Peripheral blood mononuclear cell (primary cell): ENCODE measurements around a stretch of chr14.

- PRO-cap, 8 experiments, result peak in 5 of 8 experiments; most common plus-strand start chr14:50062888 (in 2); most common minus-strand start chr14:50062654 (in 3)
Measured at GRCh38 chr14:50062532-50063159, 53.7 kb downstream of the VCPKMT start.

- PRO-cap, 8 experiments, result peak in 8 of 8 experiments; most common plus-strand start chr14:50083395 (in 5); most common minus-strand start chr14:50083212 (in 8)
Measured at GRCh38 chr14:50083011-50083891, 33.1 kb downstream of the VCPKMT start.

- PRO-cap, 8 experiments, result no peak in any of the 8 experiments
Measured at GRCh38 chr14:50122235-50122625, 5.9 kb upstream of the VCPKMT start.

DNA sequence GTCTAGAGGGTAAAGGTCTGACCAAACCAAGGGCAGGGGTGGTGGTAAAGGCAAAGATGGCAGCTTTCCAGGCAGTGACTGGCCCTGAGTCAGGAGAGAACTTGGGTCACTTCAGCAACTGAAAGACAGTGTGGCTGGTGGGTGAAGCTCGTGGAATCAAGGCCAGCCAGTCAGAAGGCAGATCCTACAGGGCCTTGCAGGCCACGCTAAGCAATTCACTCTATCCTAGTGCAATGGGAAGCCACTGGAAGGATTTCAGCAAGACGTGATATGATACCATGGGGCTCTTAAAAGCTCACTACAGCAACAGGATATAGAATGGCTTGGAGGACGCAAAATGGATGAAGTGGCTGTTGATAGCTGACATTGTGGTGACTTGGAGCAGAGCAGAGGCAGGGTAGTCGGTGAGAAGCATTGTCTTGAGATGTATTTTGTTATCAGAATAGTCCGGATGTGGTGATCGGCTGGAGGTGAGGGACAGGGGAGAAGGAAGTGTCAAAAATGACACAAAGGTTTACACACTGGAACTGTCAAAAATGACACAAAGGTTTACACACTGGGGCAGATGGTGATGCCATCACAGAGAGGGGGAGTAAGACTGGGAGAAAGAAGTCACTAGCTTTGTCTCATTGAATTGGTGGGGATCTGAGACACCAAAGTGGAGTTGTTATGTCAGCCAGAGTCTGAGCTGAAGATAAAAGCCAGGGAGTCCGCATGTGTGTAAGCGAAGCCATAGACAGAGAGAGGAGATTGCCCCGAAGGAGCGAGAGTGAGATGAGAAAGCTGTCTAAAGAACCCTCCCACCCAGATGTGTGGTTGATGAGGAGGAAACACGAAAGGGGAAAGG lies 30.2 kb downstream of the CDKL1 start:
- PRO-cap, 8 experiments, result no peak in any of the 8 experiments

GRCh38 chr14:50635115-50635509 lies 33.0 kb downstream of the SAV1 start:
- PRO-cap, 8 experiments, result no peak in any of the 8 experiments

DNA sequence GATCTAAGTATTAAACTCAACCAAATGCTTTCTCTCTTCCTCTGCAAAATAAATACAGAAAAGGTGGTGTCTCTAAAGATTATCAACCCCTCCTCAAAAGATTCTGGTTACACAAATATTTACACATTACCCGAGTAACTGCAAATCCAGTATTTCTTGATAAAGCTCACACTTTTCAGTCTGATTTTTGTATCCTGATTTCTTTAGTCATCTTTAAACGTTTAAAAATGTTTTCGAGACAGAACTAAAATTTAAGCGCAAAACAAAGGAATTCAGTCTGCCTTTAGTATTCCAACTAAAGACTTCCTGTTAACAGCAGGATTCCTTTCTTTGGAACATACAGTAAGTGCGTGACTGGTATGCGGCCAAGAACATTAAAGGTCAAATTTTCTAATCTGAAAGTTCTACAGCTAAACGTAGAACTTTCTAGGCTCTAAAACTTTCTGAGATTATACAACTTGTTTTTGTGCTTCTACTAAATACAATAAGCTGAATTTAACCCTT lies 10.0 kb downstream of the SAV1 start:
- PRO-cap, 8 experiments, result no peak in any of the 8 experiments

- PRO-cap, 8 experiments, result peak in 1 of 8 experiments; most common minus-strand start chr14:50803857 (in 1)
Measured at GRCh38 chr14:50803806-50804102, 27.2 kb downstream of the NIN start.

GRCh38 chr14:50860577-50861115 lies 11.2 kb upstream of the ABHD12B start:
- PRO-cap, 8 experiments, result no peak in any of the 8 experiments

- PRO-cap, 8 experiments, result no peak in any of the 8 experiments
Measured at GRCh38 chr14:50896524-50896888, 24.7 kb downstream of the ABHD12B start.

- PRO-cap, 8 experiments, result no peak in any of the 8 experiments
Measured at GRCh38 chr14:51004458-51004893, 60.2 kb upstream of the PYGL start.

- PRO-cap, 8 experiments, result no peak in any of the 8 experiments
Measured at GRCh38 chr14:51029301-51029571, 65.7 kb downstream of the TRIM9 start.

DNA sequence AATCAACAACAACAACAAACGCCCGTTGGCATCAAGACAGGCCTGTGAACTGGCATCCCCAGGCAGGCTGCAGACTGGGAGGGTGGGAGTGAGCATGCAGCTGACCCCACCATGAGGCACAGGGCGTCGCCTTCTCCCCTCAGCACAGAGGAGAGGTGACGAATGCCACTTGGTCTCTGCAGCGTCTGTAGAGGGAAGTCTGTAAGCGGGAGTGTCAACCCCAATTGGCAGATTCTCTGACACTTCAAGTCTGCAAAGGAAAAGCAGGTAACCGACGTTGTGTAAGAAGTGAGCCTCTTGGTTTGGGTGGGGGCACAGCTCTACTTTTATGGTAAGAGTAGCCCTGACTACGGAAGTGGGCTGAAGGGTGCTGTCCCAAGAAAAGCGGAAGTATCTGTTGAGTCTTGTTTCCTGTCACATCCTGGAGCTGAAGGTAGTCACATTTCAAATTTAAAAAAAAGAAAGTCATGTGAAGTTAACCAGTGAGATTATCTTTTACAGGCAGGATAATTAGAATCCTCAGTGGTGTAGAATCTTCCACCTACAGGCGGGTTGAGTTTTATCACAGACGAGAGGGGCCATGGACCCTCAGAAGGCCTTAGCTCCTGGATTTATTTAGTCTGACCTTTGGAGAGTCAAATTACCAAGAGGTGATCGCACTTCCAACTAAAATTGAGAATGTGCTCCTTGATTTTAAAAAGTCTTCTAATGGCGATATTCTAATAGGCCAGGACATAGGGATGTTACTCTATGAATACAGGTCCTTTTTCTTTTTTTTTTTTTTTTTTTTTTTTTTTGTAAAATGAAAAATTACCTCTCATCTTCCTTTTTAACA lies 13.1 kb upstream of the GNG2 start:
- PRO-cap, 8 experiments, result peak in 8 of 8 experiments; most common plus-strand start position 288 of the sequence (in 2); most common minus-strand start position 164 of the sequence (in 5)

DNA sequence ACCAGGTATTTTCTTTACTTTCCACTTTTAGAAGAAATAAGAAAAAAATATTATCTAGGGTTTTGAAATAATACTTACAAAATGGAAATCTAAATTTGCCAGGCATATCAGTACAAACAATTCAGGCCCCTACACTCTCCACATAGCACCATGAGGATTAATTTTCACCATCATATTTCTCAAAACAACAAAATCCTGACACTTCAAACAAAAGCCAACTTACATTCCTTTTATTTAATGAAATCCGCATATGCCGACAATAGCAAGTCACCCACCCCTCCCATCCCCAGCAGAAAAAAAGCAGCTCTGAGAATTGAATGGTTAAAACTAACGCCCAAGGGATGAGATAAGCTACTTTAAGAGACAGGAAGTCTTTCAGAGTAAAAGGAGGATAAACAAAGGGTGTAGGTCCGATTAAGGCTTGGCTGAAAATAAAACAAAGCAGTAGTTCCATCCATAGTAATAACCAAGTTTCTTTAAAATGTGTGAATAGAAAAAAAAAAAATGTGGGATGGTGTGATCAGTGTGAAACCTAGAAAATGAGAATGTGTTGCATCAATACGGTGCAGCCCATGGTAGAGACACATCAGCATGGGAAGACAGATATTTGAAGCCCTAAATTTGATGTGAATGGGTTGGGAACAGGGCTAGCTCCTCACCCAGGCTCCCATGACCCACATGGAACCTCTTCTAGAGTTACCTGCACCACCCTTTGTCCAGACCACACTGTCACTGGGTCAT lies 31.6 kb downstream of the RTRAF start:
- PRO-cap, 8 experiments, result no peak in any of the 8 experiments

- PRO-cap, 8 experiments, result no peak in any of the 8 experiments
Measured at GRCh38 chr14:52642291-52643330, 52.7 kb downstream of the ERO1A start.

GRCh38 chr14:52771336-52771948 lies 20.0 kb downstream of the GNPNAT1 start:
- PRO-cap, 8 experiments, result no peak in any of the 8 experiments

GRCh38 chr14:52790828-52791124 lies 631 bp downstream of the GNPNAT1 start:
- PRO-cap, 8 experiments, result no peak in any of the 8 experiments

- PRO-cap, 8 experiments, result peak in 1 of 8 experiments; most common minus-strand start chr14:53131875 (in 1)
Measured at GRCh38 chr14:53131781-53132401, 21.2 kb downstream of the DDHD1 start.

DNA sequence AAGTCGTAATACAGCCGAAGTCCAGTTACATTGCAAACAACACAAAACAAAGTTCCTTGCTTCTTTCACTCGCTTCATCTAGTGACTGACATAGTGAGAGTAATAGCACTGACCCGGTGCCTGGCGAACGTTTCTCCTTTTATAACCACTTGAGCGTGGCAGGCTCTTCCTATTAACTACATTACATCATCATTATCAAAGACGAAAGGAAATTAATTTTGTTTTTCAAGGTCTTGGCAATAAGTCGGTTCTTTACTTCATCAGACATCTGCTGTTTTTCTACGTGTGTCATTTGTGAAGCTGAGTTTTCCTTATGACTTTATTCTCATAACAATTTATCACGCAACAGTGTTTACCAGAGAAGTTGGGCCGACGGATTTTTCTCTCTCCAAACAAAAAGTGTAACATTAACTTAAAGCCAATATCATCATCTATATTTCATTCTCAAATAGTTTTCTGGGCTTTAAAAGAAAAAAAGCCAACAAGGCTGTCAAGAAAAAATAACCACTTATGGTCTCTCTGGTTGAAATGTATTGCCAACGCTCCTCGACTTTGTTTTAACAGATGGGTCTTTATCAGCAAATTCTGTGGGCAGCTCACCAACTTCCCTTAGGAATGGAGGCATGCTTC lies 97.3 kb upstream of the CDKN3 start:
- PRO-cap, 8 experiments, result no peak in any of the 8 experiments

GRCh38 chr14:54482878-54483587 lies 5.7 kb downstream of the GMFB start:
- PRO-cap, 8 experiments, result no peak in any of the 8 experiments

DNA sequence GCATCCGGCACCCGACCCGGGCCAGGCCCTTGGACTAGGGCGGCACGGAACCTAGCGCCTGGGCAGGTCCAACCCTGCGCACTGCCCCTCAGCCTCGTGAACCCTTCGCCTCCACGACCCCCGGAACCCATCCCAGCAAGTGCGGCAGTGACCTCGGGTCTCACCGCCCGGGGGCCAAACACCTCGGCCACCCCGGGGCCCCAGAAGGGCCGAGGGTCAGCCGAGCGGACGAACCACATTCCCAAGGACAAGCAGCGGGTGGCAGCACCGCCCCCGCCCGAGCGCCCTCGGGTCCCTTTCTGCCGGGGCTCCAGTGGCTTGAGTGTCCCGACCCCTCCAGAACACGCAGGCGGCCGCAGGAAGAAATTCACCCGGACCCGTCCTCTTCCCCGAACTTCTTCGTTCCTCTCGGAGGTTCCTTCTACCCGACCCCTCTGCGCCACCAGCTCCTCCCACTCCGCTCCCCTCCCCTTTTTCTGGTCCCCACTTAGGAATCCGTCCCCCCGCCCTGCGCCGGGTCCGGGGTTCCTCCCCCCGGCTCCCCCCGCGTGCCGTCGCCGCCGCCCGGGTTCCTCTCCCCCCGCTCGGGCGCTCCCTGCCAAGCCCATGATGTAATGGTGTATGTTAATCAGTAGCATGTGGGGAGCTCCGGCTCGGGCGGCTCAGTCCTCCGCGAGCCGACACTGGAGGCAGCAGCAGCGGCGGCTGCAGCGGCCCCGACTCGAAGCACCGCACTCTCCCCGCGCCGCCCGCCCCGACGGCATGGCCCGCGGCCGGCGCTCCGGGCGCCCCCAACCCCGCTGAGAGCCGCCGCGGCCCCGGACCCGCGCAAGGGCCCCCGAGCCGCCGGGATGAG lies 1.3 kb upstream of the SAMD4A start:
- PRO-cap, 8 experiments, result peak in 8 of 8 experiments; most common plus-strand start position 665 of the sequence (in 7); most common minus-strand start position 408 of the sequence (in 6)